Sternocleidomastoid (tissue), 1 donor: ENCODE measurements around the genes MCMBP and PLPP4.

- PRO-cap: no peak
These were observed 15.5 kb downstream of the GRK5 start for GRCh38 chr10:119222454-119223626.

- PRO-cap: no peak
These were observed 22.2 kb downstream of the GRK5 start for GRCh38 chr10:119229089-119230454.

DNA sequence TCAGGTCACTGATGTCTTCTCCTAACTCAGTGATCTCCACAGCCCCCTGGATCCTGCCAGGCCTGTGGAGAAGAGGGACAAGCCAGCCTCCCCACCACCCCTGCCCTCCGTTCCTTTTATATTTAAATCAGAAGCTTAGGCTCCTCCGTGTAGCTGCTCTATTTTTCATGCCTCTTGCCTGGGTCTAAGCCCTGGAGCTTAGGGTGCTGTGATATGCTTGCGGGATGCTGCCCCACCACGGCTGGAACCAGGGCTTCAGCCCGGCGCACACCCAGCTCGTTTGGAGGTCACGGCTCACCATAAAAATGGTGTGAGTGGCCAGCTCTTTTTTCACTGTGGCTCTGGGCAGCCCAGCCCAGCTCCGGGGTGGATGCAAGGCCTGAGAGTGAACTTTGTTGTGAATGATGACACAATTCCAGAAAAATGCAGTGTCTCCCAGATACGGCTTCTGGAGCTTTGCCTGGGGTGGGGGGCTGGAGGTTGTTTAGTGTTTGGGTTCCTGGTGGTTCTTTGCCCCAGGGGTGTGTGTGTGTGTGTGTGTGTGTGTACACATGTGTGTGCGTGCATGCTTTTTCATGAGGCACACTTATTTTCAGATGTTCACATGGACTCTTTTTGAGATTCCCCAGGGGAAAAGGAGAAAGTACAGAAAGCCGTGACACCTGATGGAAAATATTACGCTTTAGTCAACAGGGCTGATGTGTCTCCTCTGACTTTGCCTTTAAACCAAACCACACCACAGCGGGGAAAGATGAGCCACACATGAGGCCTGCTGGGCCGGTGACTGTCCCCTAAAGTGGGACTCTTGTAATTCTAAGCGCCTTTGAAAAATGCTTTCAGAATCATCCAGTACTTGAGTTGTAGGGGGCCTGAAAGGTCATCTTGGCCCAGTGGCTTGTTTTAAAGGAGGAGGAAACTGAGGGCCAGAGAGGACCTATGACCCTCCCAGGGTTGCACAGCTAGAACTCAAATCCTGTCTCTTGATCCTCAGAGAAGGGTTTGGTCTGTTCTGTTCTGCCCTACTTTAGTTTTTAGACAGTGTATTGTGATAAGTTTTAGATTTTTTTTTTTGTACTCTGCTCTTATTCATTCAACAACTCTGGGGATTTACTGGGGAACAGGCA is 46.3 kb downstream of the GRK5 start:
- PRO-cap: no peak

DNA sequence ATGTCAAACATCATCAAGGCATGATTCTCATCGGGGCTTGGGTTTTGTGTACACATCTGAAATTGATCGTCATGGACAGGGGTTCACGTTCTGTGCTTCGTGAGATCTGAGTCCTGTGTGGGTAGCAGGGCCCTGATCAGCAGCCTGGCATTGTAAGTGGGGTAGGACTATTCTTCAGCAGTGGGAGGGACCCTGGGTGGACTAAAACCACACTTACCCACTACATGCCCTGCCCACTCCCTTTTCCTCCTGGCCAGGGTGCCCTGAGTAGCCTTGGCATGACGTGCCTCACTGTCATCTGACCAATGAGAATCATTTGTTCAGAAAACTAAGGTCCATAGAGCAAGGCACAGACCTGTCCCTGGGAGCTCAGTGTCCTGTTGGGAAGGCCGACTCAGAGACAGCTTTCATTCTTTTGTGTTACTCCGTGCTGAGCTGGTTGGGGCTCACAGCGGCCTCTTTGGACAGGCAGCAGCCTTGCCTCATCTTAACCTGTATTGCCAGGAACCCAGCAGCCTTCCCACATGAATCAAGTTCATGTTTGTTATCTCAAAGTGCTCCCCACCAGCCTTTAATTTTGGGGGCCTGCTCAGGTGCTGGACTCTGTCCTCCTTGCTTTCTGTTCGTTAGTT is 57.3 kb downstream of the GRK5 start:
- PRO-cap: no peak

GRCh38 chr10:119267260-119267900 is 60.0 kb downstream of the GRK5 start:
- PRO-cap: no peak

DNA sequence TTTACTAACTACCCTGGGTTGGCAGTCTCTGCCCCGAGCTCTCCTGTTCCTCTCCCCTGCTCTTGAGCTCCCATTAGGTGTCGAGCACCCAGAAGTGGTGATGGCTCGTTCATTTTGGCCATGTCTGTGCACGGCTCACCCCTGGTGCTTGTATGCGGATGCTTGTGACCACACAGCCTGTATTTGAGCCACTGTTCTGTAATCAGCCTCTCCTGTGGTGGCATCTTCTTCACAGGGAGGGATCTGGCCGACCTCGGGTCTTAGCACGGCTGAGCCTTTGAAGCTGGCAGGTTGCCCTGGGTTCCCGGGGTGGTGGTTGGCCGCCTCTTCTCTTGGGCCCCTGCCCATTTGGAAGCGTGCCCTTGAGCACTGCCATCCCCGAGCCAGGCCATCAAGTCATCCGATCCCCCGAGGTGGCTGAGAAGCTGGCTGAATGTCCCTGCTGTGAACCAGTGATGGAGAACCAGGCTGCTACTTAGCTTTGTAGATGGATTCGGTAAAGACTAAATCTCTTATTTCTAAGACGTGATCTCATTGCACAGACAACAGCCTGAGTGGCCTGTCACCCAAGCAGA is 74.1 kb downstream of the GRK5 start:
- PRO-cap: no peak

DNA sequence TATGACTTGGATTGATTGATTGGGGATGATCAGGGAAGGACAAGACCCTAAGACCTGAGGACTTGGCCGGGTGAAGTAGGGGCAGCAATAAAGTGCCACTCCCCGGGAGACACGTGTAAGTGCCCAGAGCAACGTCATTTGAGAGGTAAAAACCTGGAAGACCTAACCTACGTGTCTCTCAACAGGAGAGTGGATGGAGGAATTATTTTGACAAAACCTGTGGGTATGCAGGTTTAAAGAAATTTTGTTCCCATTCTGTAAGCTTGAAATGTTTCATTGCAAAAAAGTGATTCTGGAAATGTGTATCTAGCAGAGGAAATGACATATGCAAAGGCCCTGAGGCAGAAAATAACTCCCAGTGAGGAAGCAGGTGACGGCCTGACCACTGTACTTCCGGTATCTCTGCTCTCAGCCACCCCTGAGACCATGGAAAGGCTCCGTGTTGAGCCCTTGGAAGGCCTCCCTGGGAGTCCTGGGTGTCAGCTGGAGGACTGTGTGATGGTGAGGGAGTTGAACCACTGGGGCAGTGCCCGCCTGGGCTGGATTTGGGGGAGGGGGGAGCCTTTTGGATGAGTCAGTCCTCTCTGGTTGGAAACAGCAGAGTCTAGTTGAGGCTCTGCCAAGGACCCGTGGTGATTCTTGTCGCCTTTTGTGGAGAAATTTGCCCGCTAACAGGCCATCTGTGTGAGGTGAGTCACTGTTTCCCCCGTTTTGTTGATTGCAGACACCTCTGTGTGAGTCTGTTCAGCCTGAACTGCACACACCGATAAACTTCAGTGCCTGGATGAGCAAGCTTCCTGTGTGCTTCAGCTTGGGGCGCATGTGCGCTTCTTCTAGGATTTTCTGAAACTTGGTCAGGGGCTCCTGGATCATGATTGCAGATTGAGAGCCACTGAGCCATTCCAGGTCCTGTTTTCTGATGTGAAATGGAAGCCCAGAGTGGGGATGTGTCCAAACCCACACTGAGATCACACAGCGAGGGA is 98.5 kb downstream of the GRK5 start:
- PRO-cap: no peak

- PRO-cap: no peak
These were observed 150.7 kb downstream of the GRK5 start for GRCh38 chr10:119358210-119358425.

DNA sequence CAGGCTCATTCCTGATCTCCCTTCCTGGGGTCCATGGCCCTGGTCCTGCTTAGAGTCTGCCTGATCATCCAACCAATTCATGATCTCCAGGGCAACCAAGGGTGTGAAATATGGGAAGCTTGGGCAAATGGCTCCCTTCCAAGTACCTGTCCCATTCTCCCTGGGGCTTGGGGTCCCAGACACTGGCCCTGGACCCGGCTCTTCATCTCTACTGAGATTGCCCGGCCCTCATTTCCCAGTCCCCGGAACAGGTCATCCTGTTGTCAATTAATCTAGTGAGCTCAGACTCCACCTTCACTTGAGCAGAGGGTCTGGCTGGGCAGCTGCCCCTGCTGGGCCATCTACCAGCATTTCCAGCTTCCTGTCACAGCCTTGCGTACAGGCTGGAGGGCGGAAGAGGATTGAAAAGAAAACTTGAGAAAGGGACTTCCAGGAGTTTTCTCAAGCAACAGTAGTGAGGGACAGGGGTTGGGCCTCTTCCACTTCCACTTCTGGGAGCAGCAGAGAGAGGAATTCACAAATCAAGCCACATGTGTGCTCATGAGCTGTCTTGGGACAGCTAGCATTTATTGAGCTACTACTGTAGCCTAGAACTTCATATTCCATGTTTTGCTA is 136.1 kb downstream of the RGS10 start:
- PRO-cap: no peak

- PRO-cap: no peak
These were observed 24.9 kb downstream of the RGS10 start for GRCh38 chr10:119517357-119518271.

GRCh38 chr10:119526782-119527188 is 15.7 kb downstream of the RGS10 start:
- PRO-cap: no peak

DNA sequence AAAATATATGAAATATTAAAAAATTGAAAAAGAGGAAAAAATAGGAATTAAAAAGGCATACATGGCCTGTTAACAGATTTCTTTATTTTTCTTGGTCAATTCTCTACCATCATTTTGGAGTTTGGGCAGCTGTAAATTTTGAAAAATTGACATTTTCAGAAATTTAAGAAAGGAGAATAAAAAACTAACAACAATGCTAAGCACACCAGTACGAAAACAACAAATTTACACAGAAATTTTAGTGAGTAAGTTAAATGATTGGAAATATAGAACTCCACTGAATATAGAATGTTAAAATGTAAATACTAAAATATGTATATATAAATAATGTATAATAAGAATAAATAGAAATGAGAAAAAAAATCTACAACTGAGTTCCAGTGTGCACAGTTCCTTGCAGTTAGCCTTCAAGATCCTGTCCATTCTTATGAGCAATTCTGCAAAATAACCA is 16.3 kb downstream of the TIAL1 start:
- PRO-cap: no peak

- PRO-cap: no peak
These were observed 767 bp downstream of the TIAL1 start for GRCh38 chr10:119596058-119596335.

DNA sequence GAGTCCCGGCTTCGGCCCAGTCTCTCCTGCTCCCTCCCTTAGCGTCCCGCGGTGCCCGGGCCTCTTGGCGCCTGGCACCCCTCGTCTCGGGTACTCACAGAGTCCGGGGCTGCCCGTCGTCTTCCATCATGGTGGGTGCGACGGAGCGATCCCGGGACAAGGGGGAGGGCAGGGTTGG is 539 bp downstream of the TIAL1 start:
- PRO-cap: no peak

DNA sequence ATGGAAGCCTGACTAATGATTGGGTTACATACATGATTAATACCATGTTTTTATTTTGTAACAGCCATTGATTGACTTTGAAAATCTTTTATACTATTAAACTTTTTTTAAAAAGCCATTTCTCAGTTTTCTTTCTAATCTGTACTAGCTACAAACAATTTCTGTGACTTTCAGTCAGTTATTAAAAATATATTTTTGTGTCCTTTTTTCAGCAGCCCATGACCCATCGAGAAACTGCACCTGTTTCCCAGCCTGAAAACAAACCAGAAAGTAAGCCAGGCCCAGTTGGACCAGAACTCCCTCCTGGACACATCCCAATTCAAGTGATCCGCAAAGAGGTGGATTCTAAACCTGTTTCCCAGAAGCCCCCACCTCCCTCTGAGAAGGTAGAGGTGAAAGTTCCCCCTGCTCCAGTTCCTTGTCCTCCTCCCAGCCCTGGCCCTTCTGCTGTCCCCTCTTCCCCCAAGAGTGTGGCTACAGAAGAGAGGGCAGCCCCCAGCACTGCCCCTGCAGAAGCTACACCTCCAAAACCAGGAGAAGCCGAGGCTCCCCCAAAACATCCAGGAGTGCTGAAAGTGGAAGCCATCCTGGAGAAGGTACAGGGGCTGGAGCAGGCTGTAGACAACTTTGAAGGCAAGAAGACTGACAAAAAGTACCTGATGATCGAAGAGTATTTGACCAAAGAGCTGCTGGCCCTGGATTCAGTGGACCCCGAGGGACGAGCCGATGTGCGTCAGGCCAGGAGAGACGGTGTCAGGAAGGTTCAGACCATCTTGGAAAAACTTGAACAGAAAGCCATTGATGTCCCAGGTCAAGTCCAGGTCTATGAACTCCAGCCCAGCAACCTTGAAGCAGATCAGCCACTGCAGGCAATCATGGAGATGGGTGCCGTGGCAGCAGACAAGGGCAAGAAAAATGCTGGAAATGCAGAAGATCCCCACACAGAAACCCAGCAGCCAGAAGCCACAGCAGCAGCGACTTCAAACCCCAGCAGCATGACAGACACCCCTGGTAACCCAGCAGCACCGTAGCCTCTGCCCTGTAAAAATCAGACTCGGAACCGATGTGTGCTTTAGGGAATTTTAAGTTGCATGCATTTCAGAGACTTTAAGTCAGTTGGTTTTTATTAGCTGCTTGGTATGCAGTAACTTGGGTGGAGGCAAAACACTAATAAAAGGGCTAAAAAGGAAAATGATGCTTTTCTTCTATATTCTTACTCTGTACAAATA is 25.5 kb downstream of the BAG3 start:
- PRO-cap: no peak

GRCh38 chr10:119872752-119873999 is at the start of gene MCMBP:
TSS of gene MCMBP (minus strand) at chr10:119872843.
- PRO-cap: bidirectional peak, plus-strand start at chr10:119873000, minus-strand start at chr10:119872843; bidirectional peak, plus-strand start at chr10:119873565, minus-strand start at chr10:119873581

DNA sequence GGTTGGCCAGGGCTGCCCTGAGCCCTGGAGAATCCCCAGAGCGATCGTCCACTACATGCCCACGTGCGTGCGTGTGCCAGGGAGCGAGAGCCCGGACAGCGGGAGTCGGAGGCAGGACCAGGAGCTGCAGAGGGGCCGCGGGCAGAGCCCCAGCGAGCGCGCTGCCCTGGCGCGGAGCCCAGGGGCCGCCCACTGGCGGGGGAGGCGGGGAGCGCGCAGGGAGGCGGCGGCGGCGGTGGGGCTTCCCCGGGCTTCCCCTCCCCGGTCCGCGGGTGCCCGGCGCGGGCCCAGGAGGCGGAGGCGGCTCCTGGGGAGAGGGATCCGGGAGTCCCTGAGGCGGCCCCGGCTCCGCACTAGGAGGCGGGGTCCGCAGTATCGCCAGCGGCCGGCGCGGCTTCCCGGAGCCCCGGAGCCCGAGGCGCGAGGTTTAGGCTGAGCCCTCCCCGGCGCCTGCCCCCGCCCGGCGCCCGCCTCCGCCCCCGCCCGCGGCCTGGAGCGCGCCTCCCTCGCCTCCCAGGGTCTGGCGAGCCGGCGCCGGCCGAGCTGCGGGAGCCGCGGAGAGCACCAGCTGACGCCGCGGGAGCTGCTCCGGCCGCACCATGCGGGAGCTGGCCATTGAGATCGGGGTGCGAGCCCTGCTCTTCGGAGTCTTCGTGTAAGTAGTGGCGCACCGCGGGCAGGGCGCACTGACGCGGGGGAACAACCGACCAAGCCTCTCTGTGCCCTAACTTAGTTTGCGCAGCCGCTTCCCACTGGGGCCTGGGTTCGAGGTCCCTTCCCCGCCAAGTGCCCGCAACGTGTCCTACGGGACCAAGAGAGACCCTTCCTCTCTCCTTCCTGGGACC is at the start of gene PLPP4:
TSS of gene PLPP4 (plus strand) at position 521 of the 845 bp plus-strand sequence.
- PRO-cap: no peak

DNA sequence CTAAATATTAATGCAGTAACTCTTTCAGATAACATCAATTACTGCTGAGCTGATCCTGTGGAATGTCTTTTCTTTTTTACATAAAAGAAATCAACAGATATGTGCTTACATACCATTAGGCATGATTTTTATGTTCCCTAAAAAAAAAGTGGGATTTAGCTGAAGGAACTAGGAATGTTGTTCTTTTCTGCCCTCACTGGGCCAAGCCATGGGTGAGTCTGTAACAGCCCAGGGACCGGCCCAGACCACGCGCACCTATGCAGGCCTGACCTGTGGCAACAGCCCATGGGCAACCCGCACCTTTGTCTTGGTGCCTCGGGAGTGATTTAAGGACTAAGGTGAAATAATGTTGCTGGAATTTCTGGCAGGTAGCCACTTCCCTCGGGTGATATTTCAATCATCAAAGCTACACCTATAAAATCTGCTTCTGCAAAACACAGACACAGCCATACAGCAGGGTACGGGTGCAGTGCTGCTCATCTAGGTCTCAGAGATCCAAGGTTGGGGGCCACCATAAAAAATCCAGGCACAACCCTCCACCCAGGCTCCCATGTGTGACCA is 44.5 kb downstream of the FGFR2 start:
- PRO-cap: no peak

DNA sequence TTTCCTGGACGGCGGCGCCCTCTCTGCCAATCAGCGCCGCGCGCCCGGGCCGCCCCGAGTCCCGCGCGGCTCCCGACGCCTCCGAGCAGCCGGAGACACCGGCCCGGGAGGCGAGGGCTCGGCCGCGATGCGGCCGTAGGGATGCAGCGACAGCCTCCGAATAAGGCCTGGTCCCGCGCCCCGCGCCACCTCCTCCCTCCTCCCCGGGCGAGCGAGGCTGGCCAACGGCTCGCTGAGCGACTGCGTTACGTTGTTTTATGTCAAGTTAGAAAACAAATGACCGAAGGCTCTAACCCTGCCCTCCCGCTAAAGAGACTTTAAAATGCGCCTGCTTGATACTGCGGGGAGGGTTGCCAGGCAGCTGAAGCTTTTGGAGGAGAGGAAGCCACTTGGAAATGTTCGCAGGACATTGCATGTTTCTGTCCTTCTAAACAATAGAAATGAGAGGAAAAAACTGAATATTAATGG is 312 bp upstream of the FGFR2 start:
- PRO-cap: bidirectional peak, plus-strand start at position 98 of the sequence, minus-strand start outside the sequence

DNA sequence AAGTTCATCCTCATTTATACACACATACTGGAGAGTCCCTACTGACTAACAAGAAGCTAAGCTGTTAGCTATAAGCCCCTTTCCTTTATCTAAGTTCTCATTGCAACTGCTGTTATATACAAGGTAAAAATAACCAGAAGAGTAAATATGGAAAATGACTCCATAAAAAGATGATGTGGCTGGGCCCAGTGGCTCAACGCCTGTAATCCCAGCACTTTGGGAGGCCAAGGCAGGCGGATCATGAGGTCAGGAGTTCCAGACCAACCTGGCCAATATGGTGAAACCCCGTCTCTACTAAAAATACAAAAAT is 10.0 kb downstream of the ATE1 start:
- PRO-cap: no peak